ENCODE measurements around the gene PLEKHM3.

- RAMPAGE, long total RNA, result no peak
- RRBS, result 3% methylated on average over 3 of the region's 31 CpGs
Measured at GRCh38 chr2:207530548-207531091, 858 bp downstream of the CREB1 start.

GRCh38 chr2:207760996-207761713 lies 8.6 kb downstream of the FZD5 start:
- RAMPAGE, long total RNA, result no peak
- RRBS, result no CpG with 5 or more reads among the region's 6 CpGs

DNA sequence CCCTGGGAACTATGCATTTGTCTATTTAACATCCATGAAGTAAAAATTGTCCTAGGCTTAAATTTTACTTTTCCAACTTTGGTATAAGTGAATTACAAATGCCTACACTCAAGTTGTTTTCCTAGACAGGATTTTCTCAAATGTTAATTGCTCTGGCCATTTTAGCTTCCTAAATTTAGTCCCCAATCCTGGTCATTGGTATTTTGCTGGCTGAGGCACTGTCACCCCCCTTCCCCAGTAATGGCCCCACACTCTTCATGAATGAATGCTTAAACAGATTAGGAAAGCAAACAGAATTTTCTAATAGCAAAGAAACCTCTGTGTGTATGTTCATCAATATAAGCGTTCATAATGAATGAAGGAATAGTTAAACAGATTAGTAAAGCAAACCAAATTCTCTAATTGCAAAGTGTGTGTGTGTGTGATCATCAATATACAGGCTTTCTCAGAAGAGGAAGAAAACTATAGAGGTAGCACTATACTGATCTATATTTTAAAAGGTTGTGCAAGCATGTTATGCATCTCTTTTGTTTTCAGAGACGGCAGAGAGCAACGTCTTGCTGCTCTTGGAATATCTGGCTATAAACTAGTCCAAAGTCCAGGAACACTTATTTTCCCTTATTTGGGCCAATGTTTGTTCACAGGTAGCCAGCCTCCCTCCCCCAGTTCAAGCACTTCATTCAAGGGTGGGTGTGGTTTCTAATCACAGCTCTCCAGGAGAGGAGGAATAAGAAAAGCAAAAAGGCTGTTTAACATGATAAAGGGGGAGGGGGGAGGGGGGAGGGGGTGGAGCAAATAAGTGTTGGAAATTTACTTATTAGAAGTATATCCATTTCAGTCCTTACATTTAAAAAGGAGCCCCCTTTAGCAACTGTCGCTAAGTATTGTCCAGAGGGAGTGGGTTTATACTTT lies 4.3 kb downstream of the FZD5 start:
- RAMPAGE, long total RNA, result no peak
- RRBS, result no CpG with 5 or more reads among the region's 4 CpGs

DNA sequence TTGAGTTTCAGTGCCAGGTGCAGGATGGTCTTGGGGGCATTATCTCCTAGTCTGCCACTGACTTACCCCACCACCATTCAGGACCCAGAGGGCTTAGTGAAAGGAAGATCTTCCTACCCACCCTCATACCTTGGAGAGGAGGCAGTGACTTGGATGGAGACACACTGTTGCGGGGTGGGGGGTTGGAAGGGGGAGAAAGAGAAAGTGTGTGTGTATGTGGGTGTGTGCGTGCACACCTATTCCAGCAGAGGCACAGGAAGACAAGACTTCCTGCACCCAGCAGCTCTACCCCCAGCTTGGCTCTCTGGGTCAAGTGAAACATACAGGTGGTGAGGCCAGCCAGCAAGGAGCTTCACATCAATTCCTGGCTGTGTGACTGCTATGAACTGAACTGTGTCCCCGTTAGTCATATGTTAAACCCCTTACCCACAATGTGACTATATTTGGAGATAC lies 60.2 kb upstream of the FZD5 start:
- RAMPAGE, long total RNA, result no peak
- RRBS, result no CpG with 5 or more reads among the region's 3 CpGs

- RAMPAGE, long total RNA, result no peak
- RRBS, result no CpG with 5 or more reads among the region's 2 CpGs
Measured at GRCh38 chr2:207845786-207845947, 76.0 kb upstream of the FZD5 start.

- RAMPAGE, long total RNA, result no peak
- RRBS, result no CpG with 5 or more reads among the region's 5 CpGs
Measured at GRCh38 chr2:207939252-207939598, 86.1 kb downstream of the PLEKHM3 start.

DNA sequence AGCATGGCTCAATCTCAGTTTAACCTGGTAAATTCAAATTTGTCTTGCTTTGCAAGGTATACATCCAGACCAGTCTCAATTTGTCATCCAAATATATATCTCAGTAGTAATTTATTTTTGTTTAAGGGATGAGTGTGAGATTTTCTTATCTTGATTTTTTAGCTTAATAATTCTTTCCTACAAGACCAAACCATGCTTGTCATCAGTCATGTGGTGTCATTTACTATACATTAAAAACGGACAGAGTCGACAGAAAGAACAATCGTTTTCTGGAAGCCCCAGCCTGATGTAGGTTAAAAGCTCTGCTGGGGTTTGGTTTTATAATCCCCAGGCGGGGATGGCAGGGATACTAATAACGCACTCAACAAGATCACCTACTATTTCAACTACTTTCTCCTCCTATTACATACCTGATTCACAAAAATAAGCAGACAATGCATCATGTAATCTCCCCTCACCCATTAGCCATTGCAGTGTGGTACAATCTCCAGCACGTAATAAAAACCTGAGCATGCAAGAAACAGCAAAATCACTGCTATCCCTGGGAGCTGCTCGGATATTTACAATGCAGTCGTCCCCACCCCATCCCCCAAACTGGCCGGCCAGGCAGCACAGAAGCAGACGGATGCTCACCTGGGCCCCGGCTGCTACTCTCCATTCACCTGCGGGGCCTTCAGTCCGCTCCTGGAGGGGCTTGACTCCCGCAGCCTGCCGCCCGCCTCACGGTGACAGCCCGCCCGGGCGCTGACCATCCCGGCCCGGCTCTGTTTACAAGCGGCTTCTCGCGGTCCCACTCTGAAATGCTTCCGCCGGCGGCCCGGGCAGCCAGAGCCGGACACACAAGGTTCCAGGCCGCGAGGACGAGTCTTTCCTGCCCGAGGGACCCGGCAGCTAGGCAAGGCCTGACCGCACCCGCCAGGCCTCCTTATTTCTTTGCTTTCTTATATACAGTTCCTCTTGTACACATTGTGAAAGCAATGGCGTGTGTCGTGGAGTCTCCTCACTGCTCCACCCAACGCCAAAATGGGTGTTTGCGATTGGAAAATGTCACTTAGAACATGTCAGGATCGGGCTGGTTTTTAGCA lies at the start of gene PLEKHM3:
Gene PLEKHM3, minus strand, starts transcription at position 772 of the 1,085 bp plus-strand sequence.
- RAMPAGE, long total RNA, result start-site peak on the minus strand centred at position 744 of the sequence, 13 bp wide, 49 and 61 reads in 2 replicates
- RRBS, result 3% methylated on average over 19 of the region's 42 CpGs

GRCh38 chr2:208307268-208307799 lies 41.3 kb downstream of the PIKFYVE start:
- RAMPAGE, long total RNA, result no peak
- RRBS, result no CpG with 5 or more reads among the region's 3 CpGs

DNA sequence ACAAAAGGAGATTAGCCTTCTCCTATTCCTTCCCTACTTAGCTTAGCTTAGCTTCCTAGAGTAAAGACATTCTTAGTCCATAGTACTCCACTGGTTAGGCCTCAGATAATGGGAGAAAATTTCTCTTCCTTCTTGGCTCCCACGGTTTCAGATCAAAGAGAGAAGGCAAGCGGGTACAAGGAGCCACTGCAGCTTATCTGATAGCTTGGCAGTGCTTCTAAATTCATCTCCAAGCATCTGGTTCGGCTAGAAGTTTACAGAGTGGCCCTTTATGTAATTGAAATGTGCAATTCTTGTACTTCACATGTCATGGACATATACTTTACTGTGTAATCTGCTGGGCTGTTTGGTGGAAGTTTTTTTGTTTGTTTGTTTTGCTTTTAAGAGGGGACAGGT lies 46.7 kb downstream of the PIKFYVE start:
- RAMPAGE, long total RNA, result no peak
- RRBS, result no CpG with 5 or more reads among the region's 3 CpGs

DNA sequence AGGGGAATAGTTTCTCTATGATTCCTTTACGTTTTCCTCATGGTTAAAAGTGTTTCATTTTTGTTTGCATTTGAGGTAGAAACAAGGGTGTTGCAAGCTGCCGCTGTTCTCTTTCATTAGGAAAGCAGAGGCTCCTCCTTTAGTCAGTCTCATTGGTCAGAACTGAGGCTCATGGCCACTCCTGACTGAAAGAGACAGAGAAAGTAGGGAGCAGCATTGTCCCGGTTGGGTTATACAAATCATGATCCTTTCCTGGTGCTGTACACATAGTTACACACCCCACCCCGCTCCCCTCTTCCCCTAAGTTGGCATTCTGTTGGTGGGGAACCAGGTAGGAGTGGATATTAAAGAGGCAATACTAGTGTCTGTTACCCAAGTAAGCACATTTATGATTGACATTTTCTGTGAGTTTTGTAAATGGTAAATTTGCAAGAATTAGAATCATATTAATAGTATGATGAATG lies 59.8 kb upstream of the PTH2R start:
- RAMPAGE, long total RNA, result no peak
- RRBS, result no CpG with 5 or more reads among the region's 4 CpGs

- RAMPAGE, long total RNA, result no peak
- RRBS, result no CpG with 5 or more reads among the region's 1 CpG
Measured at GRCh38 chr2:208608529-208608867, 201.9 kb downstream of the PTH2R start.

- RAMPAGE, long total RNA, result no peak
- RRBS, result no CpG with 5 or more reads among the region's 11 CpGs
Measured at GRCh38 chr2:209424609-209425311, 913 bp downstream of the MAP2 start.

GRCh38 chr2:209928728-209929027 lies 73.8 kb upstream of the RPE start:
- RAMPAGE, long total RNA, result no peak
- RRBS, result no CpG with 5 or more reads among the region's 2 CpGs

DNA sequence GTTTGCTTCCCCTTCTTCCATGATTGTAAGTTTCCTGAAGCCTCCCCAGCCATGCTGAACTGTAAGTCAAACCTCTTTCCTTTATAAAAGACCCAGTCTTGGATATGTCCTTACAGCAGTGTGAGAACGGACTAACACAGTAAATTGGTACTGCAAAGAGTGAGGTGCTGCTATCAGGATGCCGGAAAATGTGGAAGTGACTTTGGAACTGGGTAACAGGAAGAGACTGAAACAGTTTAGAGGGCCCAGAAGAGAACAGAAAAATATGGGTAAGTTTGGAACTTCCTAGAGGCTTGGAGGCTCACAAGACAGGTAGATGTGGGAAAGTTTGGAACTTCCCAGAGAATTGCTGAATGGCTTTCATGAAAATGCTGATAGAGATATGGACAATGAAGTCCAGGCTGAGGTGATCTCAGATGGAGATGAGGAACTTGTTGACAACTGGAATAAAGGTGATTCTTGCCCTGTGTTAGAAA lies 52.8 kb downstream of the RPE start:
- RAMPAGE, long total RNA, result no peak
- RRBS, result no CpG with 5 or more reads among the region's 2 CpGs

DNA sequence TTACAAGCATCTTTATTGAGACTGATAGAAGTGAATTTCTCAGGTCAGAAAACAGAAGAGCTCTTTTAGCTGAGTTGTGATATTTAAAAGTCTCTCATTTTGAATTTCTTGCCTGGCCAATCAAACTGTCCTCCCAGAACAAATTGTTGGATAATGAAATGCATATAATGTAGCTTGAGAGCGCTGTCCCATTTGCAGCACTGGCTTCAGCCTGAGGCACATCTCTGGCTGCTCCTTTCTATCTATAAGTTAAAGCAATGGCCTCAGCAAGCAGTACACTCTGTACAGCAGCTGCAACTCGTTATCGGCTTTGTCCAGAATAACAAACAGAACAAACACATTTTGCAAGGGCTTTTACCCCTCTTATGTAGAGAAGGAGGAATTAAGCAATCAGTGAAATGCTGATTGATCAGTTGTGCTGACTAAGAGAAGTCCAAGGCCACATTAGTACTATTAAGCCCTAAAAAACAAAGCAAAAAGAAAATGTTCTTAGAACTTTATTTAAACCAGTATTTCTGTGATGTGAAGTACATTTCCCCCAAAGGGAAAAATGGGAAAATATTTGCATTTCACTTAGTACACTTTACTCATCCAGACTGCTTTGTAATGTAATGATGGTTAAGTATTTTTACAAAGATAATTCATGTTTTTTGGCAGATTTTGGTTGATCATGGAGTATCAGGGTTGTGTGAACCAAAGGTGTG lies 15.1 kb upstream of the CPS1 start:
- RAMPAGE, long total RNA, result no peak
- RRBS, result no CpG with 5 or more reads among the region's 3 CpGs

GRCh38 chr2:210616086-210616749 lies 59.8 kb downstream of the CPS1 start:
- RAMPAGE, long total RNA, result no peak
- RRBS, result no CpG with 5 or more reads among the region's 4 CpGs

GRCh38 chr2:210636465-210637447 lies 80.4 kb downstream of the CPS1 start:
- RAMPAGE, long total RNA, result no peak
- RRBS, result no CpG with 5 or more reads among the region's 6 CpGs

- RAMPAGE, long total RNA, result no peak
- RRBS, result no CpG with 5 or more reads among the region's 1 CpG
Measured at GRCh38 chr2:211396815-211397055, 840.3 kb downstream of the CPS1 start.

DNA sequence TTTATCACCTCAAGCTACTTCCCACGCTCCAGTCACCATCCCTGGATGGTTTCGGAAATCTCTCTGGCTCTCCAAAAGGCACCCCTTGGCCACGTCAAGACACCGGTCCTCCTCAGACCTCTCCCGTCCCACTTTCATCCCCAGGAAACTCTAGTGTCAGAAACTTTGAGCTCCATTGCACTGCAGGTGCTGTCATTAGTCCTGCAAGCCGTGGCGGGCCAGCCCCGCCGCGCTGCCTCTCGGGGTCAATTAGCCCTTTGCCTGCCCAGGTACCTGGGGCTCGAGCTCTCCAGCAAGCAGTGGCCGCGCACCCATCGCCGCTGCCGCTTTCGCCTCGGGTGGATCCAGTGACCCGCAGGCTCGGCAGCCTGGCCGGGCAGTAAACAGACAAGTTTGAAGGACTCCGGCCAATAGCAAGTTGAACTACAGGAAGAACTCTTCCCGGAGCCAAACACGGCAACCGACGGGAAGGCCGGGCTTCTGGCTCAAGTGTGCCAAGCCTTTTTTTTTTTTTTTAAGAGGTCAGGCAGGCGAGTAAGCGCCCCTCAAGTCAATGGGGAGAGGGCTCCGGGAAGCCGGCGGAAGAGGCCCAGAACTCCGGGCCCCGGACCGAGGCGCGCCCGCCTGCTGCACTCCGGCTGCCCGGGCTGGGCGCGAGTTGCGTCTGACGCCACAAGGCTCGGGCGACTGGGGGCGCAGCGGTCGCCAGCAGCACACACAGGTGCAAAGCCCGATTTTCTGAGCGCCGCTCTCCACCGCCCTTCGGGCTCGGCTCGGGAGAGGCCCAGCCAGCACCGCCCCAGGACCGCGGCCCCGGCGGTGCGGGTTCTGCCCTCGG lies 1.1 kb downstream of the ERBB4 start:
- RAMPAGE, long total RNA, result no peak
- RRBS, result 3% methylated on average over 17 of the region's 64 CpGs

GRCh38 chr2:212903194-212903780 lies 248.1 kb downstream of the IKZF2 start:
- RAMPAGE, long total RNA, result no peak